ENCODE results near the gene DBI.

DNA sequence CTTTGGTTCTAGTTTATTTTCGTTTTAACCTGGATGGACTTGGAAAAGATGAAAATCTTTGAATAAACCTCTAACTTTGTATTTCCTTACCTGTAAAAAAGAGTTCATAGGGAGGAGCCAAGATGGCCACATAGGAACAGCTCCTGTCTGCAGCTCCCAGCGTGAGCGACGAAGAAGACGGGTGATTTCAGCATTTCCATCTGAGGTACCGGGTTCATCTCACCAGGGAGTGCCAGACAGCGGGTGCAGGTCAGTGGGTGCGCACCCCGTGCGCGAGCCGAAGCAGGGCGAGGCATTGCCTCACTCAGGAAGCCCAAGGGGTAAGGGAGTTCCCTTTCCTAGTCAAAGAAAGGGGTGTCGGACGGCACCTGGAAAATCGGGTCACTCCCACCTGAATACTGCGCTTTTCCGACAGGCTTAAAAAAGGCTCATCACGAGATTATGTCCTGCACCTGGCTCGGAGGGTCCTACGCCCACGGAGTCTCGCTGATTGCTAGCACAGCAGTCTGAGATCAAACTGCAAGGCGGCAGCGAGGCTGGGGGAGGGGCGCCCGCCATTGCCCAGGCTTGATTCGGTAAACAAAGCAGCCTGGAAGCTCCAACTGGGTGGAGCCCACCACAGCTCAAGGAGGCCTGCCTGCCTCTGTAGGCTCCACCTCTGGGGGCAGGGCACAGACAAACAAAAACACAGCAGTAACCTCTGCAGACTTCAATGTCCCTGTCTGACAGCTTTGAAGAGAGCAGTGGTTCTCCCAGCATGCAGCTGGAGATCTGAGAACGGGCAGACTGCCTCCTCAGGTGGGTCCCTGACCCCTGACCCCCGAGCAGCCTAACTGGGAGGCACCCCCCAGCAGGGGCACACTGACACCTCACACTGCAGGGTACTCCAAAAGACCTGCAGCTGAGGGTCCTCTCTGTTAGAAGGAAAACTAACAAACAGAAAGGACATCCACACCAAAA lies 191.1 kb upstream of the DDX18 start:
- RAMPAGE, long total RNA = no peak
- RRBS = no CpG with 5 or more reads among the region's 30 CpGs

GRCh38 chr2:117718859-117719149 lies 95.7 kb upstream of the DDX18 start:
- RAMPAGE, long total RNA = no peak
- RRBS = no CpG with 5 or more reads among the region's 3 CpGs

DNA sequence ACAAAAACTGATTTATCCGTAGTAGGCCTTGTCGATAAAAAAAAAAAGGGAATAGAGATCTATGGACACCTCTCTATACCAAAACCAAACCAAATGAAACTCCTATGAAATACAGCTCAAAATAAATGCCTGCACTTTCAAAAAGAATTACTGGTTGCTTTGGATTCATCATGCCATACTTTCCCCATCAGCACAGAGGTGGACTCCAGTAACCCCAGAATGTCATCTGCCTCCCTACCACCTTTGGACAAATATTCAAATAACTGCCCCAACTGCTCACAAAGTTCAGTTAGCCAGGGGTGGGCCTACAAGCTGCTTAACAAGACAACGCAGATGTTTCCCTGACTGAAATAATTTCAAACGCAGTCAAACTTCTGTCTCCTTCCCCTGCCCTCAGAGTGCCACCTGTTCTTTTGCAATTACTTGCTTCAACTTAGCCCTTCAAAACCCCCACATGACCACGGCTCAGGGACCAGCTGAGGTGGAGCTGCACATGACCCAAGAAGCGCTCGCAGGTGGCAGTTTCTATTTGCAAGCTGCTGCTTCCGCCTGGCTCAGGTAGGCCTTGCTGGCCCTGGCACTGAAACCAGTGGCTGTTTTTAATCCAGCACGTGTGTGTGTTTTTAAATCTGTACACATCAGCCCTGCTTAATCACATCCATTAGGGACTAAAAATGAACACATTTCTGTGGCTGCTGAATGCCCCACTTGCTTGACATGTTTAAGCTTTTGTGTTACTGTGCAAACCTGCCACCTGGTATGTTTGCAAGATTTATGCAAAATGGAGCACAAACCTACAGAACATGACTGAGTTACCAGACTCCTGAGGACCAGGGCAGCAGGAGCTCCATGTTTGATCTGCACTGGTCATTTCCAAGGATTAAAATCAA lies 95.3 kb downstream of the CCDC93 start:
- RAMPAGE, long total RNA = no peak
- RRBS = no CpG with 5 or more reads among the region's 9 CpGs

DNA sequence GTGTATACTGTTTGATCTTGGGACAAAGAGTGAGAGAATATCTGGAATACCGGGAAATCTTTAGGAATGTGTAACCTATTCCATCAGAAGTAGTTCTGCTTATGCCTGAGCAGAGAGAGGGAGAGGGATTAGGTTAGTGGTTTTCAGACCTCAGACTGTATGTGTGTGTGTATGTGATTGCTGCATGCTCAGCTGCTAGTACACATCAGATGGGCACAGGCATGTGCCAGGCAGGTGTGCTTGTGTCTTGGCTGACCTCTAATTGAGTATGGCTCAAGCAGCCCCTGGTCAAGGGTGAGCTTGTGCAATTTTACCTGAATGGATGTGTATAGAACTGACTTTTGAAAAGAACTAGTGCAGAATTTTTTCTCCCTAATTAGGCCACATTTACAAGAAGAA lies 91.2 kb downstream of the INSIG2 start:
- RAMPAGE, long total RNA = no peak
- RRBS = no CpG with 5 or more reads among the region's 1 CpG

GRCh38 chr2:118185008-118186049 lies 97.1 kb downstream of the INSIG2 start:
- RAMPAGE, long total RNA = no peak
- RRBS = no CpG with 5 or more reads among the region's 39 CpGs

- RAMPAGE, long total RNA = no peak
- RRBS = no CpG with 5 or more reads among the region's 16 CpGs
Observed at GRCh38 chr2:118223698-118223965, 135.4 kb downstream of the INSIG2 start.

GRCh38 chr2:118223966-118224954 lies 136.0 kb downstream of the INSIG2 start:
- RAMPAGE, long total RNA = no peak
- RRBS = 7% methylated on average over 35 of the region's 80 CpGs

- RAMPAGE, long total RNA = no peak
- RRBS = no CpG with 5 or more reads among the region's 8 CpGs
Observed at GRCh38 chr2:118954264-118955352, 12.6 kb downstream of the MARCO start.

- RAMPAGE, long total RNA = no peak
- RRBS = no CpG with 5 or more reads among the region's 10 CpGs
Observed at GRCh38 chr2:118970058-118970449, 28.1 kb downstream of the MARCO start.

GRCh38 chr2:119262937-119263602 lies 39.4 kb downstream of the STEAP3 start:
- RAMPAGE, long total RNA = no peak
- RRBS = 96% methylated on average over 3 of the region's 27 CpGs

DNA sequence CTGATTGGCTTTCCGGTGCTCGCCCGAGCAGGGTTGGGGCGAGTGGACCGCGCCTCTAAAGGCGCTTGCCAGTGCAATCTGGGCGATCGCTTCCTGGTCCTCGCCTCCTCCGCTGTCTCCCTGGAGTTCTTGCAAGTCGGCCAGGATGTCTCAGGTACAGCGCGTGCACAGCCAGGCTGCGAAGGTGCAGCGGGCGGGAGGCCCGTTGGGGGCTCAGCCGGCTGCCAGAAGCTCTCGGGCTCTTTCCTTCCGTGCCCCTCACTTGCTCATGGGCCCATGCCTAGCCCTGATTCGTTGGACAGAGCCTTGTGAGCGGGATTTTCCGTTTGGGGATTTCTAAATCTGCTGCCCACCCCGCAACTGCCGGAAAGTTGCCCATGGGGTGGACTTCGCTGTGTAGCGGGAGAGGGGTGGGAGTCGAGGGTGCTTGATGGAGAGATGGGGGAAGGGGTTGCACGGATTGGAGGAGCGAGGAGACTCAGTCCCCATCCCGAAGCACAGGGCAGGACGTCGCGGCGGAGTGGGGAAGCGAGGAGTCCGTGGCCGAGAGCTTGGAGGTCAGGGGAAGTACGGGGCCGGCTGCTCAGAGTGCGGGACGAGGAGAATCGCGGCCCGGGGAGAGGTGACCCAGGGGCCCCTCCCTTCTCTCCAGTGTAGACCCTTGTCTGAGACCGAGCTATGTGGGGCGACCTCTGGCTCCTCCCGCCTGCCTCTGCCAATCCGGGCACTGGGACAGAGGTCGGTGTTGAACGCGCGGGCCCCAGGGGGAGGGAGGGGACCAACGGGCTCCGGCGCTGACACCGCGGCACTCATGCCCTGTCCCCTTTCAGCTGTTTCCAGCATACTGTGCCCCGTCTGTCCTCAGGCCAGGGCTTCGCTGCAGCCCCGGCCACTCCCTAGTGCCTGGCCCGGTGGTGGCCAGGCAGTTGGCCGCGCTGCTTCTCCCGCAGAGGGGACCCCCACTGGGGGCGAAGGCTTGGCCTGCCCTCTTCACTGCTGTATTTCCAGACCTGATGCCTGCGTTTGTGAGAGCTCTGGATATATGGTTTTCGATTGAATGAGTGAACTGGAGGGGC lies at the start of gene DBI:
DBI (plus strand) TSS at position 71 of the 1,076 bp plus-strand sequence.
- RAMPAGE, long total RNA = start-site peak on the plus strand centred at position 72 of the sequence, 100 bp wide, 5,857 and 992 reads in 2 replicates
- RRBS = 1% methylated on average over 20 of the region's 69 CpGs

DNA sequence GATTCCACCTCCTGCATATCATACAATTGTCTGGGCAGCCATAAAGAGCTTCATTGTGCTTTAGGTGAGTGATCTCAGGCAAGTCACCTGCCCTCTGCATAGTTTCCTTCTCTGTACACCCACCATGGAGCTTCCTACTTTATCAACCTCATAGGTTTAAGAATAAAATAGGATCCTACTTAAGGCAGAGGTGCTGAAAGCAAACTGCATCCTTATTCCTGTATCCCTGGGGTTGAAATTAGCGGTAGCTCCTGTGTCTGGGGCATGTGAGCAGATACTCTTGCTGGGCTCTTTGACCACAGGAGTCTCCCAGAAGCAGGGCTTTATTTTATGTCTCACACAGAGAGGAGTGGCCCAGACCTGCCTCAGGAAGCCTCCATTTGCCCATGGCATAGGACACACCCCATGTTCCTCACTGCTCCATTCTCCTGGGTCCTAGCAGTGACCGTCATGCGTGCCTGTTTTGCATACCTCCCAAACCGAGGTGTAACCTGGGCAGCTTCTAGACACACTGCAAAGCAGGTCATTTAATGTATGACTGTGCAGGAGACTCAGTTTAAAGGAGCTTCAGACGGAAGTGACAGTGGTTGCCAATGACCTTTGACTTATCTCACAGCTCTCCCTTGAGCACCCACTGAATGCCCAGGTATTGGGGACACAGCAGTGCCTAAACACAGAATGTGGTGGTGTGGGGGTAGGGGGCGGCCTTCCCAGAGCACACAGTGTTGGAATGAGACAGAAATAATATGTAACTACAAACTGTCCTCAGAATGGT lies 3.5 kb downstream of the TMEM37 start:
- RAMPAGE, long total RNA = no peak
- RRBS = no CpG with 5 or more reads among the region's 6 CpGs

- RAMPAGE, long total RNA = no peak
- RRBS = 0% methylated on average over 1 of the region's 23 CpGs
Observed at GRCh38 chr2:119488263-119489139, 35.8 kb downstream of the SCTR start.

GRCh38 chr2:119756695-119757330 lies 2.9 kb upstream of the PTPN4 start:
- RAMPAGE, long total RNA = no peak
- RRBS = no CpG with 5 or more reads among the region's 6 CpGs

DNA sequence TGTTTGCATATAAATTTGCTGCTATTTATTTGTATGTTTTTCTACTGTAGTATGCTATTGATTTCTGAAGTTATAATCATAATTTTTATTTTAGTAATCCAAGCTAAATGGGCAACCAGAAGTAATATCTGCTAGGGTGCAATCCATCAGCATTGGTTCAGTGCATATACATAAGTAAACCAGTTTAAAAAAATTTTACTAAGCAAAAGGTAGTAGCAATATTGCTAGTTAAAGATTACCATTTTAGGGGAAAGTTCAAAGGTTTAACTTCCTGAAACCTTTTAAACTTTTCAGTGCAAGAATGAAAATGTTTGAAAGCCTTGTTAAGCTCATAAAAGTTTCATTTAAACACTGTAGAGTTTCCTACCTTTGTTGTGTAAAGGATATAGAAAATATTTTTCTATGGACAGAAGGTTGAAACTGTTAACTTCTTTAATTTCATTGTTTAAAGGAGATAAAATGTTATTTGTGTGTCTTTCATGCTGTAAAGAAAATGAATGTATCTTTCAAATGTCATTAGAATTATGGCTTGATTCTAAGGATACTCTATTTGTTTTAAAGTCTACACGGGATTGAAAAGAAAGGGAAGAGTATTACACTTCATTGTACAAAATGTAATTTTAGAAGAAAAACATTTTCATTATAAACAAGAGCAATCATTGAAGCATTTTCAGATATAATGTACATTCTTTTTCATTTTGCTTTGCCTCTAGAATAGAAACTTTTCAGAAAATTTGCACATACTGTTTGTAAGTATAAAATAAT lies 30.9 kb upstream of the EPB41L5 start:
- RAMPAGE, long total RNA = no peak
- RRBS = no CpG with 5 or more reads among the region's 1 CpG

- RAMPAGE, long total RNA = no peak
- RRBS = no CpG with 5 or more reads among the region's 17 CpGs
Observed at GRCh38 chr2:120238591-120239322, 13.9 kb upstream of the RALB start.

DNA sequence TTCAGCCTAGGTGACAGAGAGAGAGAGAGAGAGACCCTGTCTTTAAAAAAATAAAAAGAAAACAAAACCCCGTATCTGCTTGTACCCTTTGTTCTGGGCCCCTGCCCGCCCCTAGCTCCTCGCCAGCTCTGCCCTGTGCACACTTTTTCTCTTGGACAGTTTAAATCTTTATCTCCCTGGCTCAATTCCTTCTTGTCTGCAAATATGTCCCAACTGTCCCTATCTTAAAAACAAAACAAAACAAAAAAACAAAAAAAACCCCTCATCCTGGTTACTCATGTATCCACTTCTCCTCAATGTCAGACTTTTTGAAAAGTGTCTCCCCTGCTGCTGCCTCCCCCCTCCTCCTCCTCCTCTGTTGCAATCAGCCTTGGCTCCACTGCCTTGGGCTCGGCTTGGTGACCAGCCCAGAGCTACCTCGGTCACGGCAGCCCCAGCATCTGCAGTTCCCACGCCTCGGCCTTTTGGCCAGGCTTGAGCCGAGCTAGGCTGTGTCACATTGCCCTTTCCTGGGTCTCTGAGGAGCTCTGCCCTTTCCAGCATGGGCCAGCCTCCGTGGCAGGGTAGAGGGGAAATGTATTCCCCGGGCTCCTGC lies 22.9 kb upstream of the INHBB start:
- RAMPAGE, long total RNA = no peak
- RRBS = 94% methylated on average over 1 of the region's 11 CpGs

- RAMPAGE, long total RNA = no peak
- RRBS = 3% methylated on average over 35 of the region's 68 CpGs
Observed at GRCh38 chr2:120346730-120347863, 1.2 kb downstream of the INHBB start.

- RAMPAGE, long total RNA = no peak
- RRBS = 31% methylated on average over 3 of the region's 24 CpGs
Observed at GRCh38 chr2:120398903-120399849, 53.2 kb downstream of the INHBB start.

DNA sequence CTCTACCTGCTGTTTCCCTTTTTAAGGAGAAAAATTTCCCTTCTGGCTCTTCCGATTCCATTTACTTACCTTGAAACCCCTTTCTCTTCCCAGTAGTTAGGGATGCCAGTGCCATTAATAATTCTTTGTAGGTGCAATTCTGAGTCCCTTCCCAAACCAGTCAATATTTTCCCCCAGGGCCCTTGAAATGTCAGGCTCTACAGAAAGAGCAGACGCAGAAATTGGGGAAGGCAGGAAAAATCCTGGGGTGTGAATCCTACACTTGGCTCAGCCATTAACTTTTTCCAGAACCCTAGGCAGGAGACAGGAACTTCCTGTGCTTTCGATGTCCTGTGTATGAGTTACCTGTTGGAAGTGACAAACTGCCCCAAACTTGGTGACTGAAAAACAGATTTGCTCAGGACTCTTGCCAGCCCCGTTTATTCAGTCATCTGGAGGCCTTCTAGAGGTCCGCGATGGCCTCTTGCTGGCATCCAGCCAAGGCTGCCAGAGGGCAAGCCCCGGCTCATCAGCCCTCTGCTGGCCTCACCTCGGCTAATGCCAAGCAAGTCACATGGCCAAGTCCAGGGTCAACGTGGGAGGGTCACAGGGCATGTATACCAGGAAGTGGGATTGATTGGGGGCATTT lies 179.1 kb downstream of the INHBB start:
- RAMPAGE, long total RNA = no peak
- RRBS = no CpG with 5 or more reads among the region's 9 CpGs

All from hepatocyte (in vitro differentiated cells and primary cell).